ENCODE measurements around a stretch of chr21.

- RRBS, result no CpG with 5 or more reads among the region's 14 CpGs
These were observed 94.3 kb downstream of the PSMG1 start for GRCh38 chr21:39088780-39089534.

- RRBS, result no CpG with 5 or more reads among the region's 10 CpGs
These were observed 85.2 kb downstream of the PSMG1 start for GRCh38 chr21:39098034-39098486.

- RRBS, result no CpG with 5 or more reads among the region's 8 CpGs
These were observed 84.5 kb downstream of the PSMG1 start for GRCh38 chr21:39098571-39099241.

GRCh38 chr21:39186253-39186994, 3.2 kb upstream of the PSMG1 start:
- RRBS, result no CpG with 5 or more reads among the region's 2 CpGs

DNA sequence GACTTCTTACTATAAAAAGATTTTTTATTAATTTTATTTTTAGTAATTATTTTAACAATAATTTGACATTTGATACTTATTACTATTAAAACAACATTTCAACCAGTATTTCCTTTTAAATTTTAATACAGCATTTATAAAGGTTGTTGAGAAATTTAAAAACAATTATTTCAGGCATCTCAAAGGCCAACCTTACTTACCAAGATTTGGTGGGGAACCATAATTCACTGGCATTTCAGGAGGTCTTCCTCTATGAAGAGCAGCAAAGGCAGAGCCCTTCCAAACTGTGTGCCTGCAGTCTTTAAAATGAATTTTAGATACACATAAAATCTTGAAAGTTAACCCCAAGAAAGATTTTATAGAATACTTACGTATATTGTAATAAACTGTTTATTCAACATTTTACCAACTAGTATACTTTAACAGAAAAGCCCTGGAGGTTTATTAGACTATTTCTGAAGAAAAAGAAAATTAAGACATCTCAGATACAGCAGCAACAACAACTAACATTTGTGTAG, 17.3 kb downstream of the BRWD1 start:
- RRBS, result no CpG with 5 or more reads among the region's 1 CpG

- RRBS, result 2% methylated on average over 12 of the region's 49 CpGs
These were observed 1.1 kb downstream of the BRWD1 start for GRCh38 chr21:39312090-39312935.

- RRBS, result no CpG with 5 or more reads among the region's 6 CpGs
These were observed 2.8 kb upstream of the BRWD1 start for GRCh38 chr21:39316135-39316702.

- RRBS, result no CpG with 5 or more reads among the region's 7 CpGs
These were observed 1.2 kb downstream of the SH3BGR start for GRCh38 chr21:39452952-39453469.

- RRBS, result no CpG with 5 or more reads among the region's 5 CpGs
These were observed 29.1 kb downstream of the B3GALT5 start for GRCh38 chr21:39641881-39642243.

- RRBS, result no CpG with 5 or more reads among the region's 5 CpGs
These were observed 34.8 kb downstream of the B3GALT5 start for GRCh38 chr21:39647529-39647921.

GRCh38 chr21:39671528-39671899, 58.8 kb downstream of the B3GALT5 start:
- RRBS, result no CpG with 5 or more reads among the region's 3 CpGs

DNA sequence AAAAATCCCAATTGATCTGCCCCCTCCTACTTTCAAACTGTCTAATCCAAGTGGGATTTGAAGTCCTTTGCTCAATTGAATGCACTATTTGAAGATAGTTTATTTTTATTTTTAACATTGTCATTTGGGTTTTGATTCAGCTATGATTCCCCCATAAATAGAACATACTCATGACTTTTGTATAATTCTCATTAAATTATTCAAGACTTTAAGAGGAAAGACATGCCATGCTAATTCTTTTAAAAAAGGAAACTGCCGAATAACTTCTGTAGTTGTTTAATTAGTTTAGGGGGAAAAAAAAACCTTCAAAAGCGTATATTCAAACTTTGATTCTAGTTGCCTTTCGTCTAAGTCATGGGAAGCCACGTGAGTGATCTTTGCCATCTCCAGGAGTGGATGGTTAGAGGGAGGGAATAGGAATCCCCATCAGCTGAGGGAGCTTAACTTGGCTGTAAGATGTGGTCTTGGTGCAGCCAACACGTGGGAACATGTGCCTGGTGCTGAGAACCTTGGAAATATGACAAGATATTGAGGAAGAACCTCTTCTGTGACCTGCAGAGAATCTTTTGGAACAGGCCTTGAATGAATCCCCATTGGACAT, 1.6 kb downstream of the BACE2 start:
- RRBS, result no CpG with 5 or more reads among the region's 5 CpGs

GRCh38 chr21:41216016-41217036, 48.4 kb downstream of the BACE2 start:
- RRBS, result no CpG with 5 or more reads among the region's 32 CpGs

- RRBS, result no CpG with 5 or more reads among the region's 8 CpGs
These were observed 64.2 kb downstream of the BACE2 start for GRCh38 chr21:41232152-41232476.

DNA sequence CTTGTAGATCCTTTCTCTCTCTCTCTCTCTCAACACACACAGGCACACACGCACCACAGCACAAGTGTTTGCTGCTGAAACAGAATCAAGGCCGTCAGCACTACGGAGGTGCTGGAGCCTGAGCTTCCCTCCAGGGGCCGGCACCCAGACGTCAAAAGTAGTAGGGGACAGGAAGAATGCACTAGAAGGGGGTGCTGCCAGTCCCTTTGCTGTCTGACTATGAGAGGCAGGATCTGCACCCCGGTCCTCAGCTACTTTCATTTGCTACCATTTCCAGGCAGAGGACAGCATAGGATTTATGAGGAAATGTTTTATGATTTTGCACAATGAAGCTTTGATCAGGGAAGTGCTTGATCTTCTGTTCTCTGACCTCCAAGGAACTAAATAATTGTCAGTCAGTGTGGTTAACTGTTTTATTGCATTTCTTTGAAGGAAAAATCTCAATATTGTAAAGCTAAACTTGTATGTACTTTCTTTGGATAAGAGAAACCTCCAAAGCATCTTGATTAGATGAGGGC, 74.2 kb upstream of the FAM3B start:
- RRBS, result 56% methylated on average over 3 of the region's 6 CpGs

DNA sequence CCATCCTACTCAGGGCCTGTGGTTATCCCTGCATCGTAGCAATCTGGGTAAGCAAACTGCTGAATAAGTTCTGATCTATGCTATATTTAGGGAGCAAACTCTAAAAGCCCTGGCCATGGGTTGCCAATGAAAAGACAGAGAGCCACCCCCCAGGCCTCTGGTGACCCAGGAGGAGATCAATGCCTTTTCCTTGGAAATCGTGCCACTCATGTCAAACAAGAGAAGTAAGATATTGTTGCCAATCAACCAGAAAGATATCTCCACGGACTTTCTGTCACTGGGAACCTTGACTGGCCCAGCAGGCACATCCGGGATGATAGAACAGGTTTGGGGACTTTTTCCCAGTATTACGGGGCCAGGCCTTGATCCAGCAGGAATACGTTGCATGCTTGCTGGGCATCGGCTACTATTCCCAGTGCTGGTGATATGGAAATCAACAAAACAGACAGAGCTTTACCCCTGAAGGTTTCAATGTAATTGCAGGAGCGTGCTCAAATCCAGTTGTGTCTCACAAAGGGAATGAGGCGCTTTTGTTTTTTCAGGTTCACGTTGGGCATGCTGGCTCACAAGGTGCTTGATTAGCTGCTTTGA, 5.5 kb downstream of the FAM3B start:
- RRBS, result no CpG with 5 or more reads among the region's 10 CpGs

GRCh38 chr21:41368465-41368735, 6.6 kb downstream of the MX2 start:
- RRBS, result no CpG with 5 or more reads among the region's 4 CpGs

DNA sequence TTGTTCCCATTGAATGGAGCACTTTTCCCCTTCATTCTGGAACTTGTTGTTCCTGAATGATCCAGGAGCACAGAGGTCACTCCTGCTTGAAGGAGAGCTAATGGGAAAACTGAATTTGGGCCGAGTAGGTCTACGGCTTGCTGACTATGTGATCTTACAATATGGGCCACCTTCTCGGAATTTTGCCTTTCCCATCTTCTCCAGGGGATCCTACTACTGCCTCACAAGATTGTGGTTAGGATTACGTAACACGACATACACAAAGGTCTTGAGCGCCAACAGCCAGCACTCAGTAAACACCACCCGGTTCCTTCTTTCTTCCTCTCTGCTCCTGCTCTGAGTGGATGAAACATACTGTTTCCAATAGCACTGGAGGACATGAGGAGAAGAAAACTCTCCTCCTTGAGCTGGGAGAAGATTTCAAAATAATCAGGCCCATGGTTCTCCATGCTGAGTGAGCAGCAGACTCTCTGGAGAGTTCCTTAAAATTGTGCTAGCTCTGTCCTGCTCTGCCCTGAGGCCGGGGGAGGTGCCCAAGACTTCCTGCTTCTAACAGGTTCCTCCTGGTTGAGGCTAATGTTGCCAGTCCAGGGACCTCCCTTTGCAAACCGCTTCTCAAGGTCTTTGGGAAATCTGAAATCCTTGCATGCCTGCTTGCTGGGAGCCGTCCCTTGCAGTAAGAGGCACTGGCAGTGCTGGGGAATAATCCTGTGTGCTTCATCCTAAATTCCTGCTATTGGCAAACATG, 29.5 kb upstream of the MX1 start:
- RRBS, result no CpG with 5 or more reads among the region's 10 CpGs

DNA sequence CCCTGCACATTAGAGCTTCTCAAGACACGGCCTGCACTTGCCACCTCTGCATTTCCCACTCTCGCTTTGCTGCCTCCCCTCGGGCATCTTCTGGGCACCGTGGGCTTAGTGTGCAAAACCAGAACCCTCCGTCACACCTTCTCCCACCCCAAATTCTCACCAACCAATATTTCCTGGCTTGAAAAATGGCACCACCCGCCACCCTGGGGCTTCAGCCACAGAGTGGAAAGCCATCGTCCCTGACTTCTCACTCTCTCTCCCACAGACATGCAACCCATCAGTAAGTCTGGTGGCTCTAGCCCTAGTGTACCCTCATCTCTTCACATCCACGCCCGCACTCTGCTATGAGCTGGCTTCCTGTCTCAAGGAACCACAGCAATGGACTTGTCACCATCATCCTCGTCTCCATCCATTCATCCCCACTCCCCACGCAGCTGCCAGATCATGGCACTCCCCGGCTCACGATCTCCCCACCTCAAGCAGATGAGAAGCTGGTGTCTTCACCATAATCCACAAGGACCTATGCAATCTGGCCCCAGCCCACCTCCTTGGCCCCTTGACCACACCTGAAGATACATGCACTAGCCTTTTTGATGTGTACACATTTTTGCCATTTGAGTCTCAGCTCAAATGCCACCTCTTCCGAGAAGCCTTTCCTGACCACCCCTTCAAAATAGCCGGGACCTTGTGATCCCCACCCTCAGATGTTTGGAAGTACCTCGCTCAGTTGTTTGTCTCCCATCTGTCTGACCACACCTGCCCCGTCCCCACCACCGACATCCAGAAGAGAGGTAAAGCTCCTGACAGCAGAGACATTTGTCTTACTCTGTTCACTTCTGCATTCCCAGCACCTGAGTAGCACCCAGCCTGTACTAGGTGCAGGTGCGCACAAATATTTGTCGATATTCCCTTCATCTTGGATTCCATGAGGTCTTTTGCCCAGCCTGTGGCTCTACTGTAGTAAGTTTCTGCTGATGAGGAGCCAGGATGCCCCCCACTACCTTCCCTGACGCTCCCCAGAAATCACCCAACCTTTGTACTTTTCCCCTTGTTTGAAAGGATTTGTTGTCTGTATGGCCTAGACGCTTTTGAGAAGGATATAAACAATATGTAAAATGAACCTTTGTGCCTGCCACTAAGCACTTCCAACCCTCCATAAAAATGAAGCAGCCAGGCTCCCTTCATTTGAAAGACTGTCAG, 38.6 kb downstream of the TMPRSS2 start:
- RRBS, result no CpG with 5 or more reads among the region's 22 CpGs

- RRBS, result no CpG with 5 or more reads among the region's 11 CpGs
These were observed 22.1 kb downstream of the TMPRSS2 start for GRCh38 chr21:41485679-41486360.